Cardiac fibroblast (primary cell): ENCODE results near the genes ZNF107 and ASL.

DNA sequence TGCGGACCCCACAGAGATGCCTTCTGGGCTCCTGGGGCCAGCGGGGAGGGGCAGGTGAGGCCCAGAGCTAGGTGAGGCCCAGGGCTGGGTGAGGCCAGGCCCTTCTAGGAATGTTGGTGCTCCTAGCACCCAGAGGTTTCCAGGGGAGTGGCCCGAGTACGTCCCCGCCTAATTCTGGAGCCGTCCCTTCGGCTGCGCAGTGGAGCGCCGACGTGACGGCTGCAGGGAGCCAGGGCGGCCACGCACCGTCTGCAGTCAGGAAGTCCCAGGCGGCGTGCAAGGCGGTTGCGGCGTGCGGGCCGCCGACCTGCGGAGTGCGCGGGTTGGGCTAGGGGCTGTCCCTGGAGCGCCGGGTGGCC, 58.3 kb upstream of the NUPR2 start:
- RRBS = no CpG with 5 or more reads among the region's 28 CpGs

DNA sequence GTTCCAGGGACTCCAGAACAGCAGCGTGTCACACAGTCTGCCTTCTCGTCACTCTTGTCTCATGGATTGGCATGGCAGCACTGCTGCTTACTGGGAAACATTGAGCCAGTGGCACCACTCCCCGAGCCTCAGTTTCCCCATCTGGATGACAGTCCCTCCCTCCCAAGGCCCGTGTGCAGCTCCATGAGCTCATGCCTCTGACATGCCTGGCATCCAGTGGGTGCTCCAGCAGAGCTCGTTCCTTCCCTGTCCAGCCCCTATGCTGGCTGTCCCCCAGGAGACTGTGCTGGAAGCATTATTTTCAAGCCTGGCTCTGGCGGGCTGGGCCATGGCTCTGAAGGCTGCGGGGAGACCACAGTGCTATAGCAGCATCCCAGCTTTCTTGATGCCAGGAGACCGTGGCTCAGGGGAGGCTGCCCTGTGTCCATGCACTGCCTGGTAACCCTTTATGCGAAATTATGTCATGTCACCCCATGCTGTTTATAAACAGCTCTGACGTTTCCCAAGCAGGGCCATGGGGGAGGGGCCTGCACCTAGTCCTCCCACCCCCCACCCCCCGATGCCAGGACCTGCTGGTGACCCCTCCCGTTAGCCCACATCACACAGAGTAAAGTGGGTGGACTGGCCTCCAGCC, 106.1 kb upstream of the ZNF716 start:
- RRBS = no CpG with 5 or more reads among the region's 12 CpGs

DNA sequence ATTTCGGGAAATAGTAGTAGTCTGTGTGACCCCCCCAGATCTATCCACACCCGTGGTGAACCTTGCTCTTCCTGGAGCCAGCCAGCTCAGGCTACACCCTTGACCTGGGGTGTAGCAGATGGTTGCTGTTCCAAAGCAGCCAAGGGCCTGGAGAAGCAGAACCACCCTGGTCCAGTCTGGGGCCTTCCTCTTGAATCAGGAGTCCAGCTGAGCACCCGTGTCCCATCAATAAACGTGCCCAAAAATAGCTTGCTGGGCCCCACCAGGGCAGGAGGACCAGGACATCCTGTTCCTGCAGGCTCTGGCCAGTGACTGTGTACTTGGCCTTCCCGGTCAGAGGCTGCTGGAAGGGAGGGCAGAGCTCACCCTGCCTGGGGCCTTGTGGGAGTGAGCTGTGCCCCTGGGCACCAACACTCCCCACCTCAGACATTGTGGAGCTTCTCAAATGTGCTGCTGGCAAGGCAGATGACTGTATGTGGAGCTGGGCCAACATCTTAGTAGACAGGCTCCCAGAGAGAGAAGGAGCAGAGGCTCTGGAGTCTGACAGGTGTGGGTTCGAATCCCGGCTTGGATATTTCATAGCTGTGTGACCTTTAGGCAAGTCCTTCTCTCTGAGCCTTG, 101.1 kb upstream of the ZNF716 start:
- RRBS = no CpG with 5 or more reads among the region's 7 CpGs

DNA sequence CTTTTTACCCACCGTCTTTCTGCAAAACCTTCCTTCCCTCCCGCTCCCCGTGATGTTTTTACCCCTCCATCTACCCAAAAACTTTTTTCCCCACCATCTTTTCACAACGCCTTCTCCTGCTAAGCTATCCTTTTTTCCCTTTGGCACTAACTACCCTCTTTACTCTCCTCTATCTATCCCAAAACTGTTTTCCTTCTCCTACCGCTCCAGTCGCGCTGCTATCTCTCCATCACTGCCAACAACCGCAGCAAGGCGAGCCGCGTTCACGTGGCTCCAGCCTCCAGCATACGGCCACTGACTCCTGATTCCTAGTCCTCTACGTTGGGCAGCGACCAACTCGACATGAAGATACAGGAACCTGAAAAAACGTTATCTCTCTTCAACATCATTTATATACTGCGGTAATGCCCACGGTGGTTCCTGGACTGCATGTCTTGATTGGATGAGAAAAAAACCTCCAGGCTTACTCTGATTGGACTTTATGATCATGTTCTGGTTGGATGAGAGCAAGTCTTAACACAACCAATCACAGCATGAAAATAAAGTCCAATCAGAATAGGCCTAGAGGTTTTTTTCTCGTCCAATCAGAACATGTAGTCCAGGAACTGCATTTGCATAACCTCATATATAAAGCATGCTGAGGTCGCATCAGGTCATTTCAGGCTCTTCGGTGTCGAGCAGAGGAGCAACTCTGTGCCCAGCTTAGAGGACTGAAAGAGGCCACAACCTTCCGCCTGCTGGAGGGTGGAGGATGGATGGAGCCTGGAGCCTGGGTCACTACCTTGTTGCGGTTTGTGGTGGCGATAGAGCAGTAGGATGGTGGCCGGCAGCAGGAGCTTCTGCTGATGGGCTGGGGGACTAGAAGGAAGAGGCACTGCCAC, 129.6 kb downstream of the ZNF716 start:
- RRBS = no CpG with 5 or more reads among the region's 27 CpGs

DNA sequence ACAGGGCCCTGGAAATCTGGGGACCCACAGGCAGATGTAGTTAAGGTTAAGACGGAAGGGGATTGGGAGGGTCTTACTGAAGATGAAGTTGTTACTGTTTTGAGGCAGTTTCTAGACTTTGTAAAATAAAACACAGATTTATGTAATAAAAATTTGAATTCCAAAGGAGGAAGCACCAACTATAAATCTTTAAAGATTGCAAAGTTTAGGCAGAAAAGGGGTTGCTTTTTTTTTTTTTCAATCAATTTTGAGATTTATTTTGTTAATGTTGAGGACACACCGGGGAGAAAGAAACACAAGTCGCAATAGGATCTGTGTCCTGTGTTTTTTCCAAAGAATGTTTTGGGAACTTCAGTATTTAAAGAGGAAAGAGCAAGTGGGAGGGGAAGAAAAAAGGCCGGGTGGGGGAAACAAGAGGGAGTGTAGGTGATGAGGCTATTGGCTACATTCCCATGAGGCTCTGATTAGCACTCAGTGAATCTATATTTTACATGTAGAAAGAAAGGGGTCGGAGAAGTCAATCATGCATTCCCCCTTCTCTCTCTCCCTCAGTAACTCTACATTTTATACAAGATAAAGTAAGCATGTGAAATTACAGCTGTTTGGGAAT, 4.2 kb downstream of the ZNF680 start:
- RRBS = 18% methylated on average over 2 of the region's 5 CpGs

DNA sequence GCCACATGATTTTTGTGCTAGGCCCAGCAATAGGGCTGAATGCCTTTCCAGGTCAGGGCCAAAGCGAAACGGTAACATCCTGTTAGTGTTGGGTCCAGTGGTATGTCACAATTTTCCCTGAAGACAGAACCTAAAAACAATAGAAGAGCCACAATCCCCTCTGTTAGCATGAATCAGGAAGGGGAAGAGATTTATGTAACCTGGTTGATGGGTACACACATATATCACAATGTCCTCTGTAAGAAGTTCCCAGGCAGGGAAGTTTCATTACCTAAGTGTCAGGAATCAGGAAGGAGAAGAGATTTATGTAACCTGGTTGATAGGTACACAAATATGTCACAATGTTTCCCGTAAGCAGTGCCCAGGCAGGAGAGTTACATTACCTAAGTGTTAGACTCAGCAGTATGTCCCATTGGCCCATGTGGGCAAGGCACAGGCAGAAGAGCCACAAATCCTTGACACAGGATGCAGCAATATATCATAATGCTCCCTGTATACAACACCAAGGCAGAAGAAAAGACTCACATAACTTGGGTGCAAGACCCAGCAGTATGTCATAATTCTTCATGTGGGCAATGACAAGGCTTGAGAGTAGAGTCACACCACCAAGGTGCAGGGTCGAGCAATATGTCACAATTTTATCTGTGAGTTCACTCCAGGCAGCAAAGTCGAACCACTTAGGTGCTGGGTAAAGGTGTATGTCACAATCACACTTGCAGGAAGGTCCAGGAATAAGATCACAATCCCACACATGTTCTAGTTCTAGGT, 27.9 kb upstream of the ZNF107 start:
- RRBS = no CpG with 5 or more reads among the region's 5 CpGs

DNA sequence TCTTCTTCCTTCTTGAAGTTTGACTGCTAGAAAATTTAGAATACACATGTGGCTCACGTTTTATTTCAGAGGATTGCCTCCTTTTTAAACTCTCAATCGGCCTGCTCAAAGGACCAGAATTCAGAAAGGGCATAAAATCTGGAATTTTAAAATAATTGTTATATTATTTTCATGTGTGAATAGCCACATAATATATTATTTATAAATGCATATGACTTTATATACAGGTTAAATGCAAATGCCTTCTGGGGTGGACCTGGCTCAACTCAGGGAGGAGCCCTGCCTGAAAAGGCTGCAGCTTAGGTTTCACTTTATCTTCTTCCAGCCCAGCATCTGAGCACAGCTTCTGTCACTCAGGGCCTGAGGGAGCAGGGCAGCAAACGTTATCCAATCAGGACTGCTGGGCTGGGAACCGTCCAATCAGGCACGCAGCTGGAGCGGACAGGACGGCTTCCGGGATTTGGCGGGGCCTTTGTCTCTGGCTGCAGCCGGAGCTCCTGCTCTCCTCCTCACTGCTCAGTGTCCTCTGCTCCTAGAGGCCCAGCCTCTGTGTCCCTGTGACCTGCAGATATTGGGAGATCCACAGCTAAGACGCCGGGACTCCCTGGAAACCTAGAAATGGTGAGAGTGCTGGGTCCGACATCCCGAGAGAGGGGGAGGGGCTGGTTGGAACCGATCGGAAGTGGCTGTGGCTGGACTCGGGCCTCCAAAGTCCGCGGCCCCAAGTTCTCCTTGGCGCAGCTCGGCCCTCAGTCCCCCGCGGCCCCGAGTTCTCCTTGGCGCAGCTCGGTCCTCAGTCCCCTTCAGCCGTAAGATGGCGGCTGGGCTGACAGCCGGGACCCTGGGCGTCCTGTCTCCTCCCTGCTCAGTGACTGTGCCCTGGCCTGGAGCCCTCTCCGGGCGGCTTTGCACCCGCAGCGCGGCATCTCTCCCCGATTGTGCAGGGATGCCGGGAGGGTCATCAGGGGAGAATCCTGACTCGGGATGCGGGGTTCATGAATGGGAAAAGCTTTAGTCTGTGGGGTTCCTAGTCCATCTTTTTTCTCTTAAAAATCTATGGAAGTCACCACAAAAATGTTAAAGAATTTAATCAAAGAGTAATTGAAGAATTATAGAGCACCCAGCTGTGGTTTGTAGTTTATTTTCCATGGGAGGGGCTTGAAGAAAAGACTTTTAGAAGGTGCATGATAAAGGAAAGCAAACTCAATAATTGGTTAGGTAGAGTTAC, at the start of gene ZNF107:
Gene ZNF107, plus strand, starts transcription at position 469 of the 1,228 bp plus-strand sequence.
- RRBS = 2% methylated on average over 7 of the region's 39 CpGs

GRCh38 chr7:64709559-64710225, 43.8 kb downstream of the ZNF107 start:
- RRBS = no CpG with 5 or more reads among the region's 5 CpGs

- RRBS = no CpG with 5 or more reads among the region's 20 CpGs
Measured at GRCh38 chr7:64834758-64835334, 40.6 kb downstream of the ZNF138 start.

GRCh38 chr7:65974185-65975456, 7.4 kb downstream of the GUSB start:
- RRBS = 94% methylated on average over 6 of the region's 39 CpGs

- RRBS = no CpG with 5 or more reads among the region's 14 CpGs
Measured at GRCh38 chr7:65975840-65976600, 6.0 kb downstream of the GUSB start.

DNA sequence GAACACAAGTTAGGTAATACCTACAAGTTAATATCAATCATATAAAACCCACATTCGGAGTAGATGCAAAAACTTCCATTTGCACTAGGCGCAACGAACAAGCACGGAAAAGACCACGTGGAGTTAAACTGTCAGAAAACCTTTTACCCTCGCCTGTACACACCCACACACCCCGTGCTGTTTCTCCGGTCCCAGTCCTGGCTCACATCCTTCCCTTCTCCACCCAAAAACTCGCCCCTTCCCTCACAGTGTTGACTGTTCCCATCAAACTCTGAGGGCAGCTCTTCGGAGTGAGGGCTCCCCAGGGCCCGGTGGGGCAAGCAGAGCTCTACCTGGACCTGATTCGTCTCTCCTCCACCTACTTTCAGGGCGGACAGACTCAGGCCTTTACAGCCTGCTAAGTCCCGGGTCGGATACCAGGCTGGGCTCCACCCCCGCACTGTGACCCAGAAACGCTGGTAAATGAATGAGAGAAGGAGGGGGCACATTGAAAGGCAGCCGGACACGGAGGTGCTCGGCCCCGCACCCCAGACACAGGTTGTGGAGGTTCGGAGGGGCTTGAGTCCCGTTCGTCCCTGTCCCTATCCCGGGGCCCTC, 31.9 kb upstream of the ASL start:
- RRBS = 9% methylated on average over 11 of the region's 25 CpGs

DNA sequence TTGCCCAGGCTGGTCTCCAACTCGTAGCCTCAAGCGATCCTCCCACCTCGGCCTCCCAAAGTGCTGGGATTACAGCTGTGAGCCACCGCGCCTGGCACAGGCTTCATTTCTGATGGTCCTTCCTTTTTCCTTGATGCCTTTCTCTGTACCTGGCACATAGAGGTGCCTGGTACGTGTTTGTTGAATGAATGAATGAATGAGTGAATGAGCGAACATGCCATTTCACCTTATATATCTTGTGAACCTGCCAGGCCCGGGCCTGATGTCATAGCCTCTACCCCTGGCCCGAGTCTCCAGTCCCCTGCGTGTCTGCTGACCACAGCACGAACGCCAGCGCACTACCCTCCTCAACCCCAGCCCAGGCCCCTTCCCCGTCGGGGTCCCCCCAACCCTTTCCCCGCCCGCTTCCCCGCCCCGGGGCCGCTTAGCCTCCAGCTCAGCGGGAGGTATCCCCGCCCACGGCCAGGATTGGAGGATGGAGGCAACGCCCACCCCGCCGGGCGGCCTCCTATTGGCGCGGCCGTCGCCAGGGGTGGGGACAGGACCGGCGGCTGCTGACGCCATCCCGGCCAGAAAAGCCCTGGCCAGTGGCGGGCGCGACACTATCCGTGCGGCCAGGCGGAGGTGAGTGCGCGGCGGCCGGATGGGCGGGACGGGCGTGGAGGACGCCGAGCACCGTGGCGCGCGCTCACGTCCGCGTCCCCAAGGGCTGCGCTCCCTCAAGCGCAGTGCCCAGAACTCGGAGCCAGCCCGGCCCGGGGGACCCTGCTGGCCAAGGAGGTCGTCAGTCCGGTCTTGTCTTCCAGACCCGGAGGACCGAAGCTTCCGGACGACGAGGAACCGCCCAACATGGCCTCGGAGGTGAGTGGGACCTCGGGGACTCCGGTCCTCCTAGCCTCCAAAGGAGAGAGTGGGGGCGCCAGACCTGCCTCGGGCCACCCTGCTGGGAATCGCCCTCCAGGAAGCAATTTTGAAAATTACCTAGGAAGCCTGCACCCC, at the start of gene ASL:
Gene ASL, plus strand, starts transcription at position 587 of the 999 bp plus-strand sequence.
- RRBS = 1% methylated on average over 30 of the region's 76 CpGs

- RRBS = no CpG with 5 or more reads among the region's 17 CpGs
Measured at GRCh38 chr7:66092648-66092960, 17.0 kb downstream of the ASL start.

DNA sequence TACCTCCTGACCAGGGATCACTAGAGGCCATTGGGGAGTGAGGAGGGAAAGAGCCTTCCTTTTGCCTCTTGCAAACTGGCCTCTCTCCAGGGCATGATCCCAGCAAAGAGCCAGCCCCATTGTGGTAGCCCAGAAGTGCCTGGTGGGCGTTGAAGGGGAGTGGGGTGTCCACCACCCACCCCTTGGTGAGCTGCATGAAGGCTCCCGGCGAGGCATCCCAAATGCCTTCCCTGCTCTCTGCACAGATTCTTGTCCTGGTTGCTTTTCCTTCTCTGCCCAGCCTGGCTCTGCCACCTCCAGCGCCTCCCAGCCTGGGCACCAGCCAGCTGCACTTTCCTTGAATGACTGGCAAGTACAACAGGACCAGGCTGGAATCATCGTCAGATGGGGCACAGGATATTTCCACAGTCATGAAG, 15.0 kb upstream of the TPST1 start:
- RRBS = no CpG with 5 or more reads among the region's 5 CpGs

- RRBS = no CpG with 5 or more reads among the region's 2 CpGs
Measured at GRCh38 chr7:66209716-66210439, 4.7 kb downstream of the TPST1 start.

- RRBS = no CpG with 5 or more reads among the region's 3 CpGs
Measured at GRCh38 chr7:66303699-66304092, 98.6 kb downstream of the TPST1 start.

- RRBS = no CpG with 5 or more reads among the region's 8 CpGs
Measured at GRCh38 chr7:66590526-66591217, 38.0 kb upstream of the KCTD7 start.

- RRBS = no CpG with 5 or more reads among the region's 14 CpGs
Measured at GRCh38 chr7:66698350-66699127, 42.0 kb upstream of the RABGEF1 start.

GRCh38 chr7:66859663-66860249, 61.3 kb upstream of the TMEM248 start:
- RRBS = no CpG with 5 or more reads among the region's 7 CpGs